Airway epithelial cell (primary cell): ENCODE results near the genes GALR2, EXOC7 and PRPSAP1.

- RAMPAGE, long total RNA: no peak
Observed at GRCh38 chr17:76050385-76050972, 21.8 kb downstream of the SRP68 start.

DNA sequence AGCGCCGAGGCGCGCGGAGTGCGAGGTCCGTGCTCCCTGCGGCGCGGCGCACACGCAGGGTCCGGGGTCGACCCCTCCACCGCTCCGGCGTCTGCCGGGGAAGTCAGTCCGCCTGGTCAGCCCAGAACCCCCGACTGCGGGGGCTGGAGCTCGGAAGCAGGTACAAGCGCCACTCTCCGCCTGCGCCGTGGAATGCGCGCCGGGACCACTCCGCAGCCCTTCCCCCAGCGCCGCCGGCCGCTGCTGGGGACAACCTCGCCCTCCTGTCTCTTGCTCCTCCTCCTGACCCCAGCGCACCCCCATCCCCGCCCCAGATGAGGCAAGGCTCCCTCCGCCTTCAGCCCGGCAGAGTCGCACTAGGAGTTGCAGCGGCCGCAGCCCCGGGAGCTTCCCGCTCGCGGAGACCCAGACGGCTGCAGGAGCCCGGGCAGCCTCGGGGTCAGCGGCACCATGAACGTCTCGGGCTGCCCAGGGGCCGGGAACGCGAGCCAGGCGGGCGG, at the start of gene GALR2:
Gene GALR2, plus strand, starts transcription at position 348 of the 500 bp plus-strand sequence.
- RAMPAGE, long total RNA: no peak

- RAMPAGE, long total RNA: start-site peak on the minus strand at chr17:76103720-76103763, 369 and 21 reads in 2 replicates
Observed at GRCh38 chr17:76103584-76104443, at the start of gene EXOC7. Gene EXOC7 (minus strand): TSS chr17:76103787.

DNA sequence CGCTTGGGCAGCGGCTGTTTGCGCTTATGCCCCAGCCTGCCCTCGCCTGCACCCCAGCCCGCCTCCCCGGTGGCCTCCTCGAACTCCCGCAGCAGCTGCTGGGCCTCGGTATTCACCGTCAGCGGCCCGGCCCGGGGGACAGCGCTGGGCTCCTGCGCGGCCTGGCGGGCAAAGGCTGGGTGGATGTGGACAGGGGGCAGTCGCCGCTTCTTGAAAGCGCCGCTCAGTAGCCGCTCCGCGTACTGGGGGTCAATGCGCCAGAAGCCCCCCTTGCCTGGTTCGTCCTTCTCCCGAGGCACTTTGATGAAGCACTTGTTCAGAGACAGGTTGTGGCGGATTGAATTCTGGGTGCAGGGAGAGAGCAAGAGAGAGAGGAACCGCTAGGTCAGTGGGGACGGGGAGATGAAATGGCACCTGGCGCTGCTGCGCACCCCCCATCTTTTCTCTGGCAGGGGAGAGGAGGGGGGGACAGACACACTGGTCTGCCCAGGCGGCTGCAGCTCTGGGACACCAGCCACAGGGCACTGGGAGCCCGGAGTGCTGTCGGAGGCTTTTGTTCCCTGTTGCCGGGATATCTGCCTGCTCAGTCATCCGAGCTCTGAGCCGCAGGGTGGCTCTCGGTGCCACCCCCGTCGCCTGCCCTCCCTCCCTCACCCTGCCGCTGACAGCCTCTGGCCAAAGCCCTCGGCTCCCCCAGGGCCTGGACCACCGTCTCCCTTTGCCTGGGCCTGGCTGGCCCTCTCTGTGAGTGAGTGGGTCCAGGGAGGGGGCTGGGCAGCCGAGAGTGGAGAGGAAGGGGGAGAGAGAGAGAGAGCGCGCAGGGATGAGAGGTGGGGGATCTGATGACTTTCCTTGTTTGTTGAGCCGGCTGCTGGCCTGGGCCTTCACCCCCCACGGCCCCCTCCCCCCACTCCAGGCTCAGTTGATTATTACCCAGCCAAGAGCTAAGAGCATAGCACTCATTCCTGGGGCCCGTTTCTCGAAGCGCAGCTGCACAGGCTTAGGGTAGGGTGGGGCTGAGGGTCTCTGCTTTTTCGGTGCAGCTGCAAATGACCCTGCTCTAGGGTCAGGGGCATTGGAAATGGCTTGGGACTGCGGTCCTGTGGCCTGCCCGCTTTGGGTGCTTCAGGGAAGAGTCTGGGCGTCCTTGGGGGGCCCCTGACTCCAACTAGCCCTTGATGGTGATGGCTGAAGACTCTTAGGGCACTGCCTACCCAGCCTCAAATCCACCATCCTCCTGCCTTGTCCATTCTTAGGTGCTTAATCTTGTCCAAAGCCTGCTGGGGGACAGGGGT, 2.8 kb downstream of the FOXJ1 start:
- RAMPAGE, long total RNA: no peak

- RAMPAGE, long total RNA: no peak
Observed at GRCh38 chr17:76182021-76182601, 41.1 kb upstream of the FOXJ1 start.

DNA sequence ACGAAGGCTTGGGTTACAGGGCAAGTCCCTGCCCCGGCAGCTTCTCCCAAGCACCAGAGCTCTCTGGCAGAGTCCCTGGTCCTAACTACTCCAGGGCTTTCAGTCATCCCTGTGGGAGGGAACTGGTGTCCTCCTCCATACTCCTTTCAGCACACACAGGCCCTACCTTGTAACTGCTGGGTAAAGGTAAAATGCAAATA, 1.6 kb upstream of the RNF157 start:
- RAMPAGE, long total RNA: no peak

DNA sequence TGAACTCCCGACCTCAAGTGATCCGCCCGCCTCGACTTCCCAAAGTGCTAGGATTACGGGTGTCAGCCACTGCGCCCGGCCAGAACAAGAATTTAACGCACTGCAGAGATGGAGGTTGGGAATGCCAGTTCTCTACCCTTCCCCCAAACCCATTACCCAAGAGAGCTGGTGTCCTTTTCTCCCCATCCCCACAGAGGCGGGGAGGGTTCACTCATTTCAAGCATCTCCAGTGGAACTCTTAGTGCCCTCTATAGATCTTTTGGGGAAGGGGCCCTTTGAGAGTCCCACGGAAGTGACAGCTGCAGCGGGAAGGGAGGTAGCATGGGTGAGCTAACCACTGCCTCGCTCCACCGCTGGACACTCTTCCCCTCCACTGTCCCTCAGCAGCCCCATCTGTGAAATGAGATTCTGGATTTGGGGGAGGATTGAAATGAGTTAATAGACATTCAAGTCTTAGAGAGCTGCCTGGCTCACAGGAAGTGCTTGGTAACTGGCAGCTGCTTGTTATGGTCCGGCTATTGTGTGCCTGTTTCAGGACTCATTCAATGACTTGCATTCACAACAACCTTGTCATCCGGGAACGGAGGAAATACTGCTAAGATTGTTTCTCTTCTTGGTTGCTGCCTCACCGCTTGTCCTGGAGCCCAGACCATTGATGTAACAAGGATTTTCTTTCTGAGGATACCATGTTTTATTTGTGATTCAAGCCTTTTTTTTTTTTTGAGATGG, 3.4 kb upstream of the UBALD2 start:
- RAMPAGE, long total RNA: no peak

DNA sequence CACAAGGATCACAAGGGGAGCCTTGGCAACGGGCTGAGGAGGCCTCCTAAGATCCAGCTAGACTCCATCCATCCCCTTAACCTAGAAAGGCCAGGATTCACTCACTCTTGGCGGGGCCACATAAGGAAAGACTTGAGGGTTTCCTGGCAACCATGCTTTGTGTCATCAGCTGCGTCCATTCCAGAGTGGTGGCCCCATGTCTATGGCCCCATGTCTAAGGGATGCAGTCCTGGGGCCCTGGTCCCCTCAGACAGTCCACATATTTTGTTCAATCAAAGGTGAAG, 232 bp upstream of the QRICH2 start:
- RAMPAGE, long total RNA: no peak

DNA sequence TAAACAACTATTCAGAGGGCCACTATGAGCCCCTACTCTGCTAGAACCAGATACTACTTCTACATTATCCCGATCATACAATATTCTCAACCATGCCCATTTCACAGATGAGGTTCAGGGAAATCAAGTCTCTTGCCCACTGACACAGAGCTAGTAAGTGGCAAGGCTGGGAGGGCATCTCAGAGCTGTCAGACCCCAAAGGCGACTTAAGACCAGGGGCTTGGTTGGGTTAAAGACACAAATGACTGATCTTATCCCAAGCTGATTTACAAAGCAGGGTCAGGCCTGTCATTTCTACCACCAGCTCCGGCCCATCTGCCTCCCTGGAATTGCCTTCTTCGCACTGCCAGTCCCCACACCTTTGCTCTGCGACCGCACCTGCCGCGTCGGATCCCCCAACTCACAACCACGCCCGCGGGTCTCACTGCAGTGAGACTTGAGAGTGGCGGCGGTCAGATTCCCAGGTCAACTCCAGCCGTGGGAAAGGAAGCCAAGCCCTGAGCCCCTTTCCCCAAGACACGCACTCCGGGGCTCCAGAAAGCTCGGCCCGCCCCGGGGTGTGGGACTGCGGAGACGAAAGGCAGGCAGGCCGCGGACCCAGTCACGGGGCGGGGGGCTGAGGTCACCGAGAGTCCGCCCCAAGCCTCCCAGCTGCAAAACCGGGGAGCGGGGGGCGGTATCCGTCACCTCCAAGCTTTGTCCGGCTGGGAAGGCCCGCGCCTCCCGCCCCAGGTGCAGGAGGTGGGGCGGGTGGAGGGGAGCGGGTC, 831 bp downstream of the PRPSAP1 start:
- RAMPAGE, long total RNA: no peak

DNA sequence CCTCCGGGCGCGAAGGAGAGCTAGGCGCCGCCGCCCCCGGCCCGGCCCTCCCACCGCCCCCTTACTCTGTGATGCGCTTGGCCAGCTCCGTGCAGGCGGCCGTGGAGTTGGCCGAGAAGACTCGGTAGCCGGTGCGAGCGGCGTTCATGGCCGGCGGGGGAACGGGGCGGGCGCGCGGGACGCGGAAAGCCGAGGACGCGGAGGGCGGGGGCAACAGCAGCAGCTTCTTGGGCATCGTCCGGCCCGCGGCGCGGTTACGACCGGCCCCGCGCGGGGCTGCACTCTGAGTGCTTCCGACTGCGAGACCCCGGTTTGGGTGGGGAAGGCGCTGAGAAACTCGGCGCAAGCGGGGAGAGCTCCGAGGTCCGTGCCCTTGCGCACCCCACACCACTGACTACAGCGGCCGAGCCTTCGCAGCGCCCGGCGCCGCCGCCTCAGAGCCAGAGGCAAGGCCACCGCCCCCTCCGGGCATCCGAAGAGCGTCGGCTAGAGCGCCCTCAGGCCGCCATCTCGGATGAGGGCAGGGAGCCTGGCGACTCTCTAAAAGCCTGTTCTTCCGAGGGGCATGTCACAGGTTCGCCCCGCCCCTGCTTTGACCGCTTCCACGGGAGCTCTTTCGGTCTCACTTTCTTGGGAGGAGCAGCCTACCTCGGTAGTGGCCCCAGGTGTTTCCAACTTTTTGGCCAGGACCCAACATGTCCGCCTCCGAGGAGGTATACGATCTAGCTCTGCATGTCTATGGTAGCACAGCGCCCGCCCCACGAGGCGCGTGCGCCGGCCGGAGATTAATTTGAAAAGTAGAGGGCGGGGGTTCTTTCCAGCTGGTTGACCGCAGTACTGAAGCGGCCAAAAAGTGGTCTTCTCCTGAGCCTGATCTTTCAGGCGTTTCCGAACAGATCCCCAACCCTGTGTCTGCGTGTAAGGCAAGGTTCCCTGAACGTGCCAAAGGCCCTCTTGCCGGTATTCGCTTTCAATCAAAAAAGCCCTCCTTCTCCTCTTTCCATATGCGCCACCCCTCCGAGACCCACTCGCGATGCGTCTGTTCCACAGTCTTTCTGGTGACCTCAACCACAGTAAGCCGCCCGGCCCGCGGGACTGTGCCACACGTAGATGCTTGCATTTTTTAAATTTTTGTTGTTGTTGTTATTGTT, at the start of gene PRPSAP1:
Gene PRPSAP1, minus strand, starts transcription at position 448 of the 1,151 bp plus-strand sequence.
- RAMPAGE, long total RNA: no peak

GRCh38 chr17:76368417-76369103, 14.8 kb upstream of the PRPSAP1 start:
- RAMPAGE, long total RNA: no peak

GRCh38 chr17:76390213-76390945, 6.0 kb downstream of the SPHK1 start:
- RAMPAGE, long total RNA: no peak

GRCh38 chr17:76527463-76528506, 9.7 kb downstream of the CYGB start:
- RAMPAGE, long total RNA: no peak

DNA sequence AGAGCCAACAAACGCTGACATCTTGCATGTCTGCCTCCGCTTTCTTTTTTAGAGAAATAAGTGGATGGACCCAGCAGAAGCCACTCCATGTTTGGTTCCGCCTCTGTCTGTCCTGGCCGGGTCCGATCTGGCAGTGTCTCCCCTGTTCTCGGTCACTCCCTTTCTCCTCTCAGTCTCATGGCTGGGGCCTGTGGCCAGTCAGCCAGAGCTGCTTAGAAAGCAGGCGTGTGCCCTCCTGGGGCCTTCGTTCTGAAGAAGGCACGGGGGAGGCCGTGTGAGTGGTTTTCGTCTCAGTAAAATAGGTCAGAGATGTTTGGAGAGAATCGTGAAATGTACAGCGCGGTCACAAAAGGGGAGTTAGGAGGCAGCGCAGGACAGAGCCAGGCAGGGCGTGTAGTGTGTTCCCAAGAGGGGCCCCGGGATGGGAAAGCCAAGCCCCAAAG, 23.3 kb downstream of the MXRA7 start:
- RAMPAGE, long total RNA: no peak

DNA sequence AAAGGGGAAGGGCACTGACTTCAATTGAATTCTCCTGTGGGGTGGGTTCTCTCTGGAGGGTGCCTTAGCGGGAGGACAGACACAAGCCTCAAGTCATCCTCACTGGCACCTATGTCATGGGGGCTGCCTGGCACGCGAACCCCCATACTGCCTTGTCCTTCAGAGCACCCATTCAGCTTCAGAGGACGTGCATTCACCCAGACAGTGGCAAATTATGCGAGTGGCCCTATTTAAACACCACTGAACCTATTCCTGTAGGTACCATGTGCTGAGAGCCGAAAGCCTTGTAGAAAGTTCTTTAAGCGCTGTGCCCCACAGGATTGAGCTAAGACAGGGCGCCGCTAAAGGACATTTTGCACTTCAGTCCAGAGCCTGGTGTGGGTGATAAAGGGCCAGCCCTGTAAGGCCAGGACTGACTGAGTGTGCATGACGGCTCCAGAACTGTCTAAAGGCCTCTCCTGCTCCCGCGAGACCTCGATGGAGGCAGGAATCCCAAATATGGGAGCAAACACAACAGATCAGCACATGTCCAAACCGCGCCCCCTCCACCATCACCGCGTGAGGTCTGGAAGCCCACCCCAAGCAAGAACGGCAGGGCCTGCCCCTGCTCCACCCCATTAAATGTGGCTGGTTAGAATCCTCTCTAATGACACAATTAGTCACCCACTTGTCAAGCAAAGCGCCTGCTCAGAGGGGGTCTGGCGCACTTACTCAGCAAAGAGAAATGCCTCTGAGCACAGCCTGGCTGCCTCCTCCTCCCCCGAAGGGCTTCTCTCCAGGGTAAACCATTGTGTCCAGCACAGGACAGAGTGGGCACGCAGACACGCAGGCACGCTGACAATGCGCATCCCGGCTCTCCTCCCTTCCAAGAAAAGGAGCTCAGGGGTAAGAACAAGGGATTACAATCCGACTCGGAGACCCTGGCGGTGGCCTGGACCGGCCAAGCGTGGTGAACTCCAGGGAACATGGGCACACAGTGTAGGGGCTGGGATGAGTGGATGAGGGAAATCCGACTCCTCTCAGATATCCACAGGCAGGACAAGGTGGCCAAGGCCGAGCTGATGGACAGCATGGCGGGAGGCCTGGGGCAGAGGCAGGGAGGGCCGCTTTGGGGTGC, 1.6 kb downstream of the MXRA7 start:
- RAMPAGE, long total RNA: no peak

GRCh38 chr17:76721811-76722574, 4.4 kb downstream of the JMJD6 start:
- RAMPAGE, long total RNA: no peak

GRCh38 chr17:76733786-76734336, 3.3 kb downstream of the SRSF2 start:
- RAMPAGE, long total RNA: no peak

- RAMPAGE, long total RNA: no peak
Observed at GRCh38 chr17:76735408-76735844, 1.7 kb downstream of the SRSF2 start.

GRCh38 chr17:76744189-76744750, 6.4 kb downstream of the MFSD11 start:
- RAMPAGE, long total RNA: no peak

DNA sequence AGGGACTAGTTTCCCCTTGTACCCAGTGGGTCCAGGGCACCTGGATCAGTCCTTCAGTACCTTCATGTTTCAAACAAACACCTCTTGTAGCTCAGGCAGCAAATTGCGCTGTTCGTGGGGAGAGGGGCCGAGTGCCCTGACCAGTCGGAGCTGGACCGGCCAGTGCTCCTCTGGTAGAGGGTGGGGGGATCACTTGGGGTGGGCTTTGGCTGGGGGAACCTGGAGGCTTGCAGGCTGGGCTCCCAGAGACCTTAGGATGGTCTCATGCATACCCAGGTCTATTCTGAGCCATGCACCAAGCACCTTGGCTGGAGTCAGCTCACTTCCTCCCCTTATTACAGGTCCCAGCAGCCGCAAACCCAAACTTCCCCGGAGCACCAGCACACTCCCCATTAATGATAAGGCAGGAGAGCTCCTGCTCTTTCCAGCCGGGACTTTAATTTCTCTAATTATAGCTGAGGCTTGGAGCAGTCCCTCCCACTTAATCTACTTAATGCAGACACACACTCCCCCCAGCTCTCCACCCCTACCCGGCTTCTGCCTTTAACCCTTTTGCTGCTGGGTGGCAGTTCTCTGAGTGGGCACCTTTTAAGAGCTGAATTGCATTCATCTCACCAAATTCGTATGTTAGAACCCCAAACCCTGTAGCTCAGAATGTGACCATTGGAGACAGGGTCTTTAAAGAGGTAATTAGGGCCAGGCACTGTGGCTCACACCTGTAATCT, 26.3 kb upstream of the MGAT5B start:
- RAMPAGE, long total RNA: no peak